ENCODE data around the genes AKT2, PLD3 and PRX.

DNA sequence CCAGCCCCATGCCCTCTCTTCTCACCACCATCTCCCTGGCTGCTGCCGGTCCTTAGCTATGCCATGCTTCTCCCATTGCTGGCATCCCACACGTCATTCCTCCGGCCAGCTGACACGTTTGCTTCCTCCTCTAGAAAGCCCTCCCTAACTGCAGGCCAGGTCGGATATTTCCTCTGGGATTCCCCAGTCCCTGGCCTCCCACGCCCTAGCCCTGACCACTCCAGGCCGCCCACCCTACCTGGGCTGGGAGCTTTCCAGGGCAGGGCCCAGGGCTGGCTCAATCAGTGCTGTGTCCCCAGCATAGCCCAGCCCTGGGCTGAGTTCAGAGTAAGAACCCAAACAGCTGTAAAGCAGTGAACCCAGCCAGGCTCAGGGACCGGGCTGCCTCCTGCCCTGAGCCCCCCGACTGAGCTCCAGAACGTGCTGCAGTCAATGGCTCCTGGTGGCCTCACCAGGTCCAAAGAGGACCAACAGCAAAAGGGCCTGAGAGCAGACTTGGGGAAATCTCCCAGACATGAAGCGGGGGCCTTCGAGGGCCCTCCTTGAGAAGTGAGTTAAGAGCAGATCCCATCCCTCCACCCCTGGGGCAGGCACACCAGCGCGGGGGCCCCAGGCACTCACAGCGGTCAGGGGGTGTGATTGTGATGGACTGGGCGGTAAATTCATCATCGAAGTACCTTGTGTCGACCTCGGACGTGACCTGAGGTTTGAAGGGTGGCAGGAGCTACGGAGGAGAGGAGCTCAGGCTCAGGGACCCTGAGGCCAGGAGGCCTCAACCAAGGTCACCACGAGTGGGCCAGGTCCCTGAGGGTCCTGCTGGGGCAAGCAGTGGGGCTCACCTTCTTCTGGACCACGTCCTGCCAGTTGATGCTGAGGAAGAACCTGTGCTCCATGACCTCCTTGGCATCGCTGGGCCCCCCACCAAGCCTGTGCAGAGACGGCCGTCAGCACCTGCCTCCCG is 8.2 kb upstream of the CCNP start:
- RRBS: no CpG with 5 or more reads among the region's 27 CpGs

DNA sequence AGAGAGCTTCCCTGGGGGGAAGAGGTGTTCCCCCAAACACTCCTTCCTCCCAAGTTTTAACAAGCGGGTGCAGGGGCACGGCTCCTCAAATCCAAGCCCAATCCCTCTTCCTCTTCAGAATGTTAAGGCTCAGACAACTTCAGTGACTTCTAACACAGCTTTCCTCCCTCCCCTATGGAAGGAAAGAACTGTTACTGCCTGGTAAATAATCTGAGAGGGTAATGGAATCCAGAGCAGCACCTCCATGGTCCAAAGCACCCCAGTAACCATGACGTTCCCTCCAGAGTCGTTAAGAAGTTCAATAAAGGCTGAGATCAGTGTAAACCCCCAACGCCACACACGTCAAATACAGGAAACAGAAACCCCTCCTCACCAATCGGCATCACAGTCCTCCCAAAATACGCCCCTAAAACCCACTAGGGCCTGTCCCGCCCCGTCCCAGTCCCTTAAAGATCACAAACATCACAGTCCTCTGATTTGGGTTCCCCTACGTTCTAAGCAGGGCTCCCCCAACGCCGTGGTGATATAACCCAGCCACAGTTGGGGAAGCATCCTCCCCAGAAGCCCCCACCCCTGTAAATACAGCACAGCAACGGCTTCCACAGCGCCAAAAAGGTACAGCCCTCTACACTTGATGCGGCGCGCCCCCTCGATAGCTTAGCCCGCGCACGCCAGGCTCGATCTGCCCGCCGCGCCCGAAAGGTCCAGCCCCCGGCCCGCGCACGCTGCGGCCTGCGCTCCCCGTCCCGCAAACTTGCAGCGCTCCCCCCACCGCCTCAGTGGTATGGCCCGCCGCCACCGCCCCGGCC is 747 bp downstream of the AKT2 start:
- RRBS: under 1% methylated on average over 12 of the region's 41 CpGs

GRCh38 chr19:40285003-40285927 is at the start of gene AKT2:
Gene AKT2 (minus strand): TSS chr19:40285345.
- RRBS: 2% methylated on average over 36 of the region's 78 CpGs

- RRBS: no CpG with 5 or more reads among the region's 6 CpGs
These were observed 31.1 kb upstream of the AKT2 start for GRCh38 chr19:40316238-40316580.

DNA sequence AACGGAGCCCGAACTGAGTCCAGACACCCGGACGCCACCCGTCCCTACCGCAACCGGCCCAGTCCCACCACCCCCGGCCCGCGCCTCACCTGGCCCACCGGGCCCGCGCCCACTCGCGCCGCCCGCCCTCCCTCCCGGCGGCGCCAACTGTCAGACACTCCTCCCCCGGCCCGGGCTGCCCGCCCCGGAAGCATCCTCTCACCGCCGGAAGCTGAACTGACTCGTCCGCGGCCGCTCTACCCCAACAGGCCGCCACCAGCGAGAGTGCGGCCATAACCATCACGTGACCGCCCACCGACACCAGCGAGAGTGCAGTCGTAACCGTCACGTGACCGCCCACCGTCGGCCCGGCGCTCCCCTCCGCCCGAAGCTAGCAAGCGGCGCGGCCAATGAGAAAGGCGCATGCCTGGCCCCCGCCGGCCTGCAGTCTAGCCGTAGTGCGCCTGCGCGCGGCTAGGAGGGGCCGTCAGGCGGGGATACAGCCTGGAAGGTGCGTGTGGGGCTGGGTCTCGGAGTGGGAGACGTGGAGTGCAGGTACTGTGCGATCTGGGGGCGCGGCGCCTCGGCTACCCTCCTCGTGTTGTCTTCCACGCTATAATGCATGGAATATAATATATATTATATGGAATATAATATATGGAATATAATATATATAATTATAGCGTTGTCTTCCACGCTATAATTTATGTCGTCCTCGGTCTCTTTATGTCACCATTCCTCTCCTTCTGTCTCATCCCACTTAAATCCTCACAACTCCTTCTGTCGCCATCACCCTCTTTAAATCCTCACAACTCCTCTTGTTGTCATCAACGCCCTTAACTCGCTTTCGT is at the start of gene PLD3:
TSS of gene PLD3 (plus strand) at position 461 of the 830 bp plus-strand sequence.
- RRBS: 2% methylated on average over 21 of the region's 78 CpGs

- RRBS: no CpG with 5 or more reads among the region's 3 CpGs
These were observed 14.6 kb downstream of the PLD3 start for GRCh38 chr19:40363077-40363439.

GRCh38 chr19:40366118-40367317 is 18.0 kb downstream of the PLD3 start:
- RRBS: no CpG with 5 or more reads among the region's 27 CpGs

GRCh38 chr19:40410961-40411931 is 1.9 kb downstream of the PRX start:
- RRBS: 50% methylated on average over 1 of the region's 16 CpGs

DNA sequence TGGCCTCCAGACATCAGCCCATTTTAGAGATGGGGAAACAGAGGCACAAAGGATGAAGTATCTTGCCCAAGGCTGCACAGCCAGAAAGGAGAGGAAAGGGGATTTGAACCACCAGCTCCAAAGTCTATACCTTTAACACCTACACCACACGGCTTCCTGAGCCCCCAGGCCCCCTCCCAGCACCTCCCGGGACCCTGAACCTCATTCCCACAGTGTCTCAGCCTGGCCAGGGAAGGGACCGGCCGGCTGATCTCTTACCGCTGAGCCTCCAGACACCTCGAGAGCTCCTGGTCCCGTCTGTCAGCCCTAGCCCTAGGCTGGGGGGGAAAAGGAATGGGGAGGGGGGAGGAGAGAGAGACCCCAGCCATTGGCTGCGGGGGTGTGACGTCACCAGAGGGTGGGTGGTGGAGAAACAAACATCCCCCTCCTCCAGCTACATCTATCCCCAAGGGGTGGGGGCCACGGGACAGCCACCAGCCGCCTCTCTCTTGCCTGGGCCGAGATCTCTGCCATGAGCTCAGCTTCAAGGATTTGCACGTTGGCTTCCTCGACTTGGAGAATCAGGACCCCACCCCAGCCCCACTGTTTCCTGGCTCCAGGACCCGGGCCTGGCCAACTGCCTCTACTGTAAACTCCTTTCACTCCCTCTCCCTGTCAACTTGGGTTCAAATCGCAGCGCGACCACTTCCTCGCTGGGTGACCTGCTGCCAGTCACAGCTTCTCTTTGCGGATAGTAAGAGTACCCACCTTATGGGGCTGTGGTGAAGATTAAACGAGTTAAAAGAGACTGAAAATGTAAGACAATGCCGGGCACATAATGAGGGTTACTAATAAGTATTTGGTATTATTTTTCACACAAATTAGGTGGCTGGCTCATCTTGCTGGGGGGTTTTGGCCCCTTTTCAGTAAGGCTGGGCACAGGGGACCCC is at the start of gene PRX:
TSS of gene PRX (minus strand) at position 299 of the 929 bp plus-strand sequence.
- RRBS: 60% methylated on average over 2 of the region's 22 CpGs

- RRBS: no CpG with 5 or more reads among the region's 3 CpGs
These were observed 1.2 kb downstream of the SERTAD1 start for GRCh38 chr19:40424548-40424963.

DNA sequence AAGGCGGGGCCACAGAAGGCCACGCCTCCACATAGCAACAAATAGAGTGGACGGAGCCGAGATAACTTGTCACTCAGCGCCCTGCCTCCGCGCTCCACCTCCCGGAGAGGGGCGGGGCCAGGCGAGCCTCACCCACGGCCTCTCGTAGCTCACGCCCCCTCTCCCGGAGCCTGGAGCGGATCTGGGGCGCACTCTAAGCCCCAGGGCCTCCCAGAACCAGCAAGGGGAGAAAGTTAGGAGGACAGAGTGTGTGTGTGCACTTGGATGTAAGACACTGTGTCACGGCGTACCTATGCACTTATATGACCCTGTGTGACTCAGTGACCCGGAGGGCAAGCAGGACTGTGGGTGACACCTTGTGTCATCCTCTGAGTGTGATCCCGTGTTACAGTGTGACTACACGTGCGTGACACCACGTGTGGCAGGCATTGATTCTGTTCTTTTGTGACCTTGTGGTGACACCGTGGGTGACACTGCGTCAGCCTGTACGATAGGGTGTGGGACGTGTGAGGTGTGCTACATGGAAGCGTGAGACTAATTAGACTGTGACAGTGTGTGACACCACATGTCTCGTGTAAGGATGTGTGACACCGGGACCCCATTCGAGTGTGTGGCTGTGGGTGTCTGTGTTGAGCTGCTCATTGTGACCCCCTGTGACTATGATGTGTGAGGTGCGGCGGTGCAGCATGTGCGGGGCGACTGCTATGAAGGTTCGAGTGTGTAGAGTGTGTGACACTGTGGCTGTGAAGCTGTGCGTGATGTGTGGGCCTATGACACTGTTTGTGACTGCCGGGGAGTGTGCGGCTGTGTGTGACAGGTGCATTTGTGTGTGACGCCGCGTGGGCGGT is 619 bp upstream of the BLVRB start:
- RRBS: 2% methylated on average over 7 of the region's 43 CpGs

- RRBS: 4% methylated on average over 9 of the region's 39 CpGs
These were observed 505 bp downstream of the SHKBP1 start for GRCh38 chr19:40576987-40577769.

DNA sequence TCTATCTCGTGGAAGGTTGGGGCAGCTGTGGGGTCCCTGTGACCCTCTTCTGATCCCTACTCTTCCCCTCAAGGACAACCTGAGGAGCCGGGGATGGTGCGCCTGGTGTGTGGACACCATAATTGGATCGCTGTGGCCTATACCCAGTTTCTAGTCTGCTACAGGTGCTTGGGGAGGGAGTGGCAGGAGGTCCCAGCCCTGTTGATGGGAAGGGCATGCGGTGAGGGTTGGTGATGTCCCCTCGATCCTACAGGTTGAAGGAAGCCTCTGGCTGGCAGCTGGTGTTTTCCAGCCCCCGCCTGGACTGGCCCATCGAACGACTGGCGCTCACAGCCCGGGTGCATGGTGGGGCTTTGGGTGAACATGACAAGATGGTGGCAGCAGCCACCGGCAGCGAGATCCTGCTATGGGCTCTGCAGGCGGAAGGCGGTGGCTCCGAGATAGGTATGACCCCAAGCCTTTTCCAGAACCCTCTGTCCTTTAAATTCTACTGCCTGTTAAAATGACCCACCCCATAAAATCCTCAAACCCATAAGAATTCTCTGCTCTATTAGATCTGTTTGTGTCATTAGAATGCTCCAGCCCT is 3.9 kb downstream of the SHKBP1 start:
- RRBS: 96% methylated on average over 2 of the region's 16 CpGs

GRCh38 chr19:40594149-40595330 is 6.6 kb upstream of the LTBP4 start:
- RRBS: 93% methylated on average over 1 of the region's 24 CpGs

DNA sequence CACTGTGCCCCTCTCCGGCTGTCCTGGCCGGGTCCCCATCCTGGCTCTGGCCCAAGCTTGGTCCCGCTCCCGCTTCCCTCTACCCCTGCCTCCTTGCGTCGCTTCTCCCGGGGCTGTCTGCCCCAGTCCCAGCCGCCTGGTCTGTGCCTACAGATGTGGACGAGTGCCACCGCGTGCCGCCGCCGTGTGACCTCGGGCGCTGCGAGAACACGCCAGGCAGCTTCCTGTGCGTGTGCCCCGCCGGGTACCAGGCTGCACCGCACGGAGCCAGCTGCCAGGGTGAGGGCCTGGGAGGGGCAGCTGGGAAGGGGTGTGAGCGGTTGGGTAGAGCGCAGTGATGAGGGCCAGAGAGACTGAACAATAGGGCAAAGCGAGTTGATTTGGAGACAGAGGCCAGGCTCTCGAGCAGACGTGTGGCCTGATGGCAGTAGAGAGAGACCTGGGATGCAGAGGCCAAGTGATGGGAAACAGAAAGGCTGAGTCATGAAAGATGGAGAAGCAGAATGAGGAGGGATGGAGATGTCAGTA is 9.3 kb downstream of the LTBP4 start:
- RRBS: 96% methylated on average over 9 of the region's 28 CpGs

DNA sequence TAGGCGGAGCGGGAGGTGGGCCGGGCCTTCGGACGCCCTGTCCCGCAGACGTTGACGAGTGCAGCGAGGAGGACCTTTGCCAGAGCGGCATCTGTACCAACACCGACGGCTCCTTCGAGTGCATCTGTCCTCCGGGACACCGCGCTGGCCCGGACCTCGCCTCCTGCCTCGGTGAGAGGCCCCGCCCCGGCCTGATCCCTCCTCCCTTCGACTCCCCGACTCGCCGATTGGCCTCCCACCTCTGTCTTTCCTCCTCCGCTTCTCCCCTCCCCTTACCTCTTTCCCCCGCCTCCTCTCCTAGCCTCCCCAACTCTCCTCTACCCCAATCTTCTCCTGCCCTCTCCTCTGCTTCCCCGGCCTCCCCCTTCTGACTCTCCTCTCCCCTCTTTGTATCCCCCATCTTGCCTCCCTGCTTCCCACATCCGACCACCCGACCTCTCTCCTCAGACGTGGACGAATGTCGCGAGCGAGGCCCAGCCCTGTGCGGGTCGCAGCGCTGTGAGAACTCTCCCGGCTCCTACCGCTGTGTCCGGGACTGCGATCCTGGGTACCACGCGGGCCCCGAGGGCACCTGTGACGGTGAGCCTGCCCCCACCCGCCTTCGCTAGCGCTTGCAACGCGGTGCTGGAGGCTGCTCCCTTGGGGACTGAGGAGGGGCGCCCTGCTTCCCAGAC is 12.8 kb downstream of the LTBP4 start:
- RRBS: 91% methylated on average over 15 of the region's 52 CpGs

DNA sequence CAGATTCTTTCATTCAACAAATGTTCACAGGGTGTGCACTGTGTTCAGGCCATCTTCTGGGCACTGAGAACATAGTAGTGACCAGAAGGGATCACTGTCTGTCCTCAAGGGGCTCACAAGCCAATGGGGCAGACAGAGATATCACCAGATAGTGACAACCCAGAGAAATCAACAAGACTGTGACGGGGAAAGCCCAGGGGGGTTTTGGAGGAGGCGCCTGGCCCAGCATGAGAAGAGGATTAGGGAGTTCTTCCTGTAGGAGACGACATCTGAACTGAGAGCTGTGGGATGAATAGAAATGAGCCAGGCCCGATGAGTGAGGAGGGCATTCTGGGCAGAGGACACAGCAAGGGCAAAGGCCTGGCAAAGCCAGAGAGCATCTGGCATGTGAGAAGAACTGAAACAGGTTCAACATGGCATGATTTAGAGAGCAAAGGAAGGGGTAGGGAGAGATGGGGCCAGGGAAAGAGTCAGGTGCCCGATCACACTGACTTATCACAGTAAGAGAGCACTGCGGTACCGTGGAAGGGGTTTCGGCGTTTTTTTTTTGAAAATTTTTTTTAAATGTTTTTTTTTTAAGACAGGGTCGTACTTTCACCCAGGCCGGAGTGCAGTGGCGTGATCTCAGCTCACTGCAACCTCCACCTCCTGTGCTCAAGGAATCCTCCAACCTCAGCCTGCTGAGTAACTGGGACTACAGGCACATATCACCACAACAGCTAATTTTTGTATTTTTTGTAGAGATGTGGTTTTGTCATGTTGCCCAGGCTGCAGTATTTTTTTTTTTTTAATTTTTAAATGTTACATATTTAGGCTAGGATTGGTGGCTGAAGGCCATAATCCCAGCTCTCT is 18.7 kb downstream of the LTBP4 start:
- RRBS: no CpG with 5 or more reads among the region's 12 CpGs

DNA sequence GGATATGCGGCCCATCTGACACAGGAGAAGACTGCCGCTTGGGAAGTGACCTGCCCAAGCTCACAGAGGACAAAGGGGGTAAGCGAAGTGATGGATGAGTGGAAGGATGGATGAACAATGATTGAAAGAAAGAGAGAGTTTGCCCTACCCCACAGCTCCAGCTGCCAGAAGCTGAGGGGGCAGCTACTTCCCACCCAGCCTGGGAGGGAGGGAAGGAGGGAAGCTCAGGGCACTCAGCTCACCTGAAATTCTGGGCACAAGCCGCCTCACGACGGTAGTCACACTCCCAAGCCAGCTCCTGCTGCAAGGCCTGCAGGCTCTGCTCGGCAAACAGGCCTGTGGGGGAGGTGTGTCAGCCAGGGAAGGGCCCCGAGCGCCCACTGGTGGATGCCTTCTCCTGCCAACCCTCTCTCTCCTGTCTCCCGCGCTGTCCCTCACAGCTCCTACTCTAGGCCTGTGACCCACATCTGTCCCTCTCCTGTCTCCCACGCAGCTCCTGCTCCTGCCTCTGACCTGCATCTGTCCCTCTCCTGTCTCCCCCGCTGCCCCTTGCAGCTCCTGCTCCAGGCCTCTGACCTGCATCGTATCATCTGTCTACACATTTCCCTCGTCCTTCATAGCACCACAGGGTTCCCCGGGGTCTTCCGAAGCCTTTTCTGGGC is 12.0 kb upstream of the NUMBL start:
- RRBS: no CpG with 5 or more reads among the region's 17 CpGs

DNA sequence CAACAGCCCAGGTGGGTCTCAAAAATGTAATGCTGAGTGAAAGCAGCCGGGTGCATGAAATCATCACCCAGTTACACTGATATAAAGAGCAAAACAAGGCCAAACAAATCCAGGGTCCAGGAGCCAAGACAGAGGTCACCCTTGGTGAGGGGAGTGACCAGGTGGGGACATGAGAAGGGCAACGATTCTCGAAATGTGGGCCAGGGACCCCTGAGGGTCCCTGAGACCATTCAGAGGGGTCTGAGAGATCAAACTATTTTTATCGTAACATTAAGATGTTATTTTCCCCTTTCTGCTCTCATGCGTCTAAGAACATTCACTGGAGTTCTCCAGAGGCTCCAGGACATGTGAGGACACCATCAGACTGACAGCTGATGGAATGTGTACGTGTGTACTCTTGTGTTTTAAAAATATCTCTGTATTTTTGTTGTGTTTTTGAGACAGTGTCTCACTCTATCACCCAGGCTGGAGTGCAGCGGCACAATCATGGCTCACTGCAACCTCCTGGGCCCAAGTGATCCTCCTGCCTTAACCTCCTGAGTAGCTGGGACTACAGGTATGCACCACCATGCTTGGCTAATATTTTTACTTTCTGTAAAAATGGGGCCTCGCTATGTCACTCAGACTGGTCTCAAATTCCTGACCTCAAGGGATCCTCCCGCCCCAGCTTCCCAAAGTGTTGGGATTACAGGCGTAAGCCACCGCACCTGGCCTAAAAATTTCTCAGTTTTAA is 10.5 kb downstream of the COQ8B start:
- RRBS: no CpG with 5 or more reads among the region's 11 CpGs

- RRBS: no CpG with 5 or more reads among the region's 7 CpGs
These were observed 2.2 kb downstream of the COQ8B start for GRCh38 chr19:40714494-40714911.